Hematopoietic multipotent progenitor cell (in vitro differentiated cells): ENCODE results near the genes ISCA1 and S1PR3.

DNA sequence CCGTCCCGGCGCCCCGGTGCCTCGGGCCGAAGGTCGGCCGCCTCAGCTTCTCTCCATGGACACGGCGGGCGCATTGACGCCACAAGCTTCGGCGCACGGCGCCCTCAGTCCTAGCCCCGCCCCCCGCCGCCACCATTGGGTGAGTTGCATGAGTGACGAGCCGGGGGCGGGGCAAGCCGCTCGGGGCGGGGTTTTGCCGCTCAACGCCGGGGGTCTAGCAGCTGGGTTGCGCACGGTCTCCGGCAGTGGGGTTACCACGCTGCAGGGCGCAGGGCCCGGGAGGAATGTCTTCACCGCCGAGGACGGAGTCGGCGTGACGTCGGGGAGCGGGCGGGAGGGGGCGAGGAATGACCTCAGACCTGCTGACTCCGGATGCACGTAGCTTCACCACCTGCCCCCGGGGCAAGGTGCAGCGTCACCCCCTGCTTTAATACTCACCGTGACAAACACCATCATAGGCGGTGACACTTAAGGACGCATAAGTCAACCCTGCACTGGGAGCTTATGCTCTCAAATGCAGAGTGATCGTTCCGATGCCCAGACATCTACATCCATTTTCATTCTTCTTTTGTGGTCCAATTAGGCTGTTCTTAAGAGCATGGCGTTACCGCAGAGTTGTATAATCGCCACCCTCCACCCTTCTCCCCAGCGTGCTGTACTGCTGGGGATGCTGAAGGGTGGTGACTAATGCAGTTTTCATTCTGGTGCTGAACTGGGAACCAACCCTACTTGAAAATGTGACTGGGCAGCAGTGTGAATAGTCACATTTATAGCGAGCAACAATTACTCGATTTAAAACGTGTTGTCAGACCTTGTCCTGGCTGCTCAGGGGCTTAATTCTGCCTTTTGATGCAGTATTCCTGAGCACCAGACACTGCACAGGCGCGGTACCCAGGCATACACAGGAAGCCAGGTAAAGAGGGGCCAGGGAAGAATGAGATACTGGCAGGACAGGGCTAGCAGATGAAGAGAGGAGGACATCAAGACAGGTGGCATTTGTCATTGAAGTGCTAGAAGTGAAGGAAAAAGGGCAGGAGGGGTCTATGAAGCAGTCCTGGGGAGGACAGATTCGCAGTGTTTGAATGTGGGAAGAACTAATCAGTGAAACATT is at the start of gene ISCA1:
TSS of gene ISCA1 (minus strand) at position 75 of the 1,111 bp plus-strand sequence.
- CAGE, long polyA plus RNA, result start-site peak on the minus strand centred at position 77 of the sequence, 28 bp wide, 2,318 reads

GRCh38 chr9:86349213-86349744 is 4.9 kb downstream of the TUT7 start:
- CAGE, long polyA plus RNA, result no peak

GRCh38 chr9:86732378-86733107 is 214.8 kb downstream of the GAS1 start:
- CAGE, long polyA plus RNA, result no peak

GRCh38 chr9:87147897-87148376 is 200.6 kb upstream of the GAS1 start:
- CAGE, long polyA plus RNA, result no peak

DNA sequence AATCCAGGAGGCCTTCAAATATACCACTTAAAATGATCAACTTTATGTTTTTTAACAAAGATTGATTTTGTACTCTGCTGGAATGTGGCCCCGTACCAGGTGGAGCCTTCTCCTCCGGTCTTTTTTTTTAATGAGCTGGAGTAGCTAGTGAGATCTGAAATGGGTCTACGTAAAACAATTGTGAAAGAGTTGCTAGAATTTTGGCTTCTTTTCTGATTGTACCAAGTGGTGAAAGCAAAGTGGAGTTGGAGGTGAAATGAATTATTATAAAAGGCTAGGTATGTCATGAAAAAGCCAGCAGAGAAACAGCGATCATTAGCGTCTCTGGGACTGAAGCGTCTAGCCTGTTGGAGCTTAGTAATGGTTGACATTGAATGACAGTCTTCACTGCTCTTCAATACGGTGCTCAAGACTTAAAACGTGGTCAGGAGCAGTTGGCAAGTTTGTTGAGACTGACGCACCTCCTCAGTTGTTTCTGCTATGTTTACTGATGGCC is 84.4 kb downstream of the DAPK1 start:
- CAGE, long polyA plus RNA, result no peak

- CAGE, long polyA plus RNA, result no peak
Observed at GRCh38 chr9:87613578-87614058, 112.3 kb upstream of the CTSL start.

GRCh38 chr9:87800620-87800859 is 74.6 kb downstream of the CTSL start:
- CAGE, long polyA plus RNA, result no peak

GRCh38 chr9:87883920-87884393 is 1.3 kb downstream of the SPATA31E1 start:
- CAGE, long polyA plus RNA, result no peak

GRCh38 chr9:88118846-88119152 is 19.5 kb downstream of the SPATA31C2 start:
- CAGE, long polyA plus RNA, result no peak

- CAGE, long polyA plus RNA, result no peak
Observed at GRCh38 chr9:88258035-88258434, 119.8 kb upstream of the SPATA31C2 start.

DNA sequence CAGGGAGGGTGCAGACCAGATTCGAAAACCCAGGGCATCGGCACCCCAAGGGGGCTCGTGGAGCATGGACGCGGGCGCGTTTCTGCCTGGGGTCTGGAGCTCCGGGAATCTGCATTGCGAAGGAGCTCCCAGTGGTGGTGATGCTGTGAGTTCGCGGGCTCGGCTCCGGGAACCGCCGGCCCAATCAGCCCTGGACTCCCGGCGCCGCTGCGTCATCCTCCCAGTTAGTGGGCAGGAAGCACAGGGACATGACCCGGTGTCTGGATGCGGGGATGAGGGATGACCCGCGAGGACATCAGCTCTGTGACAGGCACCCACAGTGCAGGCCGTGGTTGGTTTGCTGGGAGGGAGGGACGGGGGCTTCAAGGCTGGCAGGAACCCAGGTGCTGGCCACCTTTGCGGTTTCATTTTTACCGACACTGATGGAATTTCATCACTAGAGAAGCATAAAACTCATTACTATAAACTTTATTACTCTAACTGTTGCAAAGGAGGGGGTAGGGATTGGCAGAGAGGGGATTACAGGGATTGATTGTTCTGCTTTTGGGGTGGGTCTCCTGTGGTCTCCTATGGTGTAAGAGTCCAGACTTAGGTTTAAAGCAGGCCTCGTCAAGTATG is 1.1 kb downstream of the NXNL2 start:
- CAGE, long polyA plus RNA, result no peak

- CAGE, long polyA plus RNA, result no peak
Observed at GRCh38 chr9:88583791-88584610, 49.0 kb downstream of the NXNL2 start.

- CAGE, long polyA plus RNA, result no peak
Observed at GRCh38 chr9:88706464-88707130, 171.6 kb downstream of the NXNL2 start.

- CAGE, long polyA plus RNA, result no peak
Observed at GRCh38 chr9:88746760-88747028, 211.7 kb downstream of the NXNL2 start.

DNA sequence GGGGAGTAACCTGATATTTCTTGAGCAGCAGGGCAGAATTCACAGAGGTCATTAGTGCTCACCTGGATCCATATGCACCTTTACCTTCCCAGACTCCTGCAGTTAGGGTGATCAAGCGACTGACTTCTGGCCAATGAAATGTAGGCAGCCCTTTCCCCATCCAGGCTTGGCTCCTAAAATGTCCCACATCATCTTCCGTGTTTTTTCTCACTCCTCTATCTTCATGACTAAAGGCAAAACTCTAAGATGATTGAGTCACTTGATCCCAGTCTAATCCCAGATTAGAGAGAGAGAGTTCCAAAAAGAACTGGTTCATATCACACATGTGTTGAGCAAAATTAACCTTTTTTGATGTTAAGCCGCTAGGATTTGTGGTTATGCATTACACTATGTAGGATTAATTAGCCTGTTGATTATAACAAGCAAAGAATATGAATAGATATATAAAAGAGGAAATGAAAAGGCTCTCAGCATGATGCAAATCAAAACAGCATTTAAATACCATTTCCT is 187.8 kb upstream of the S1PR3 start:
- CAGE, long polyA plus RNA, result no peak

DNA sequence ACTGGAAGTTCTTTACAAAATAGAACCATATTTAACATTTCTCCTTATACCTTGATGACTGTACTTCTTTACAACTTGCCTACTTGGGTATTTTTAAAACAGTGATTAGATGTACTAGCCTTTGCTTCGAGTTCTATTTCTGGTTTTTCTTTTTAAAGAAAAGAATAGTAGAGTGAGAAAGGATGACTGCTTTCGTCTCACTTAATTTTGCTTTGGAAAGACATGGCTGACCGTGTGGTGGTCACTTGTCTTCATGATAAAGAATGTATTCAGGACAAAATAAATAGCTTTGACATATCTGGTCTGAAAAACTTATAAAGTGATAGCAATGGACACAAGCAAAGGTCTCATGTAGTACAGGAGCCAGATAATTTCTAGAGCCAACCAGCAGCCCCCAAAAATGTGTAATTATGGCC is 185.6 kb upstream of the S1PR3 start:
- CAGE, long polyA plus RNA, result no peak

- CAGE, long polyA plus RNA, result no peak
Observed at GRCh38 chr9:88991039-88992077, at the start of gene S1PR3. TSS of gene S1PR3 (plus strand) at chr9:88991468.

- CAGE, long polyA plus RNA, result no peak
Observed at GRCh38 chr9:89178916-89179558, 419 bp upstream of the SHC3 start.

- CAGE, long polyA plus RNA, result no peak
Observed at GRCh38 chr9:89179559-89180234, 1.1 kb upstream of the SHC3 start.

DNA sequence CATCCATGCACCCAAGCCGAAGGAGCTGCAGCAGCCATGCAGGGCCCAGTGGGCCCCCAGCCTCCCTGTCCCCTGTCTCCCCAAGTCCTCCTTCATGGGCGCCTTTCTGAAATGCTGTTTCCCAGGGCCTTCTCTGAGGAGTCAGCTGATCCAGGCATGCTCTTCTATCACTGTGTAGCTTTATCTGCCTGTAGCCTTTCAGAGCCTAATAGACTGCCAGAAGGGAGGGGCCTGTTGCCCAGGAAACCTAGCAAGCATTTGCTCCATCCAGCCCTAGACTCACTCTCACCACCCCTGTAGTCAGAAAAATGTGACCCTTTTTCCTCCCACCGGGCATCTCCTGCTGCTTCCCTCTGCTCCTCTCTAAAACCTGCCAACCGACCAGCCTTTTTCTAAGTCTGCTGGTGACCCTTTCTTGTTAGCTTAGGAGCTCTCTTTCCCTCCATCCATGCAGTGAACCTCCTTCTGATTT is 47.6 kb upstream of the SHC3 start:
- CAGE, long polyA plus RNA, result no peak